Heart (tissue), 3 donors: Measurements from ENCODE around the genes SLC16A14 and PSMD1.

DNA sequence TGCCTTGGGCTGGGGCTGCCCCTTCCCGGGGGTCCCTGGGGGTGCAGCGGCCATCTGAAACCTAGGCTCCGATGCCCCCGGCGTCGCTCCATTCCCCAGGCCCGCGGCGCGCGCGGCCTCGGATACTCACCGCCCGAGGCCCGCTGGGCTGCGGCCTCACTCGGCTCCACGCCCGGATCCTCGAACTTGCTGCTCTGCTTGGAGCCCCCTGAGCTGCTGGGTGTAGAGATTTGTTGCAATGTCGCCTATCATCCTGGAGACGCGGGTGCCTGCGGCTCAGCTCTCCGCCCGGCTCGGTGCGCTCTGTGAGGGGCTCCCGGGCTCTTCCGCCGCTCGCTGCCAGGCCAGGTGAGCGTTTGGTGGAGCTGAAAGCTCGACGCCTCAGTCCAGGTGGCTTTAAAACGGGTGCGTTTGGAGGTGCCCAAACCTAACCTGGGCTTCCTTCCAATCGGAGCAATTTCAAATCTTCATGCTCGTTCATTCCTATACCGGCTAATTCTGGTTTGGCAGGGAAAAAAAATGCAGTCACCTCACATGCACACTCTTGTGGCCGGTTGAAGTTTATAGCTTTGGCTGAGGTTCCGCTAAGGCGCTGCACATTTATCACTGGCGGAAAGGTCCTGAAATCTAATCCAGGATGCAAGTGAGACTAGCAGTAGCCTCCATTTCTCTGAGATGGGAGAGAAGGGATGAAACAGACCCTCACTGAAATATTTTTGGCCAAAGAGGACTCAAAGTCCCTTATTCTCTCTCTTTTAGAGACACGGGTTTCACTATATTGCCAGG lies at the start of gene SLC16A14:
Gene SLC16A14 (minus strand): TSS at position 500 of the 786 bp plus-strand sequence.
- RAMPAGE, long total RNA, 2 experiments, result start-site peak on the minus strand in 2 of 2 experiments, centred at positions 470 to 493 of the sequence, 42 to 141 reads per replicate

DNA sequence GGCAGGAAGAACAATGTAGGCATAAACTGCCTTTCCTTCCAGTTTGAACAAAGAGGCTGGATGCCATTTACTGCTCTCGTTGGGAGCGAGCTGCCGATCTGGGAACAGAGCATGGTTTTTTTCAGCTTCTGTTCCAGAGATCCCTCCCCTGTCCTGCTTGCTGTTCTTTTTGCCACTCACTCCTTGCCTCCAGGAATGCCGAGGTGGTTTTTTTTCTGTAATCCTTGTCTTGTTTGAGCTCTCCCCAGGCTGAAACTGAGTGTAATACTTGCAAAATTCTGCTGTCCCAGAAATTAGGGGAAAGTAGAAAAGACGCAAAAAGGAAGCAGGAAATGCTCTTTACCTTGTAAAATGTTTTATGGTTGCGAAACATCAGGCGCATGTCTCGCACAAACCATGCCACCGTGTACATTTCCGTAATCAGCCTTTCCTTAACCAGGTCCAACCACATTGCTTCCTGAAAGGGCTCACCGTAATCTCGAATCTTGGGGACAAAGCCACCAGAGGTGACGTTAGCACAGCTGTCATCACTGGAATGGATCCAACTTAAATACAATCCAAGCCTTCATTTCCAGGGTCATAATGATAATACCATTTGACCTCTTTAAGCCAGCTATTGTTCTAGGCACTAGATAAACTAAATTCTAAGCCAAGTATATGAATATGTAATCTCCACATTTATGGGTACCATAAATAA lies 49.4 kb downstream of the SP110 start:
- RAMPAGE, long total RNA, 2 experiments, result no peak in any of the 2 experiments

GRCh38 chr2:230185780-230186289 lies 33.9 kb downstream of the SP110 start:
- RAMPAGE, long total RNA, 2 experiments, result no peak in any of the 2 experiments

GRCh38 chr2:230342249-230342802 lies 15.3 kb downstream of the SP140L start:
- RAMPAGE, long total RNA, 2 experiments, result no peak in any of the 2 experiments

- RAMPAGE, long total RNA, 2 experiments, result no peak in any of the 2 experiments
Observed at GRCh38 chr2:230398694-230399388, 17.2 kb upstream of the SP100 start.

- RAMPAGE, long total RNA, 2 experiments, result no peak in any of the 2 experiments
Observed at GRCh38 chr2:230439667-230440083, 23.7 kb downstream of the SP100 start.

- RAMPAGE, long total RNA, 2 experiments, result no peak in any of the 2 experiments
Observed at GRCh38 chr2:230469972-230470285, 53.9 kb downstream of the SP100 start.

DNA sequence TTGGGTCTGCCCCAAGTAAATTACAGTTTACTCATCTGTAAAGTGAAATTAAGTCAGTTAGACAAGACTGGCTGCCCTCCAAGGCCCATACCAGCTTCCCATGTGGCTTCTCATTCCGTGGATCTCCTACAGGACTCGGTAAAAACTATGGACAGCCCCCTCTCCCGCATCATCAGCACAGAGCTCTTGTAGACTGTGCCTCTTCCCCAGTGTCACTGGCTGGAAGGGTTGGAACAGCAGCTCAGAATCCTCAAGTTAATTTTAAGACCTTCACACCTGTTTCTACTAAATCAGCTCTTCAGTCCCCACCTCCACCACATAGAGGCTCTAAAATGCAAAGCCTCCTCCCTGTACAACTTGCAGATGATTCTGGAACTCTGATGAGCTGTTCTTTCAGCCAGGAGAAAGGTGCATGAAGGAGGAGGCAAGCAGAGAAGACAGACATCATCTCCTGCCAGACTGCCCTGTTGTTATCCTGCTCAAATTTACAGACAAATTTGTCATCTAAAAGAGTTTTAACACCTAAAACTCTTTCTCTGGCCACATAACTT lies 83.0 kb downstream of the SP100 start:
- RAMPAGE, long total RNA, 2 experiments, result no peak in any of the 2 experiments

GRCh38 chr2:230643447-230644475 lies 68.9 kb upstream of the CAB39 start:
- RAMPAGE, long total RNA, 2 experiments, result no peak in any of the 2 experiments

DNA sequence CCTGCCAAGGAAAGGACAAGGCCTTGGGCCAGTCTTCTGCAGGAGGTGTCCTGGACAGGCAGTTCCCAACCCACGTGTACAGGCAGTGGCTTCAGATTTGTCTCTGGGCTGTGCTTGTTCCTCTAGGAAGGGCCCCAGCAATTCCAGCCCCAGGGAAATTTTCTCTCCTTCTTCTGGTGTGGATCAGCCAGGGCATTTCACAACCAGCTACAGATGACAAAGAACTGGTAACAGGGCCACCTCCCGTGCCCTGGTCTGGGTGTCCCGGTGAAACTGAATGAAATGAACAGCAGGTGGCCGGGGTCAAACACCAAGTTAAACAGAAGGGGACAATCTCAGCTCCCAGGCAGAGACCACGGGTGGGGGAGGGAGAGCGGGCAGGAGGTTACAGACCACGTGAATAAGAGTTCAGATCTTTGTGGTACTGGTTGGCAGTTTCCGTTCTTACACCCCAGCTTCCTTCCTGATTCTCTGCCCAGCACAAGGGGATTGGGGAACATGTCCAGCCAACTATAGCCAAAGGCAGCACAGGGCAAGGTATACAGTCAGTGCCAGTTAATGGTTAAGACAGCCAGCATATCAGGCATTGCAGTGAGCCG lies 52.1 kb upstream of the CAB39 start:
- RAMPAGE, long total RNA, 2 experiments, result no peak in any of the 2 experiments

- RAMPAGE, long total RNA, 2 experiments, result no peak in any of the 2 experiments
Observed at GRCh38 chr2:230713368-230714406, 1.0 kb downstream of the CAB39 start.

- RAMPAGE, long total RNA, 2 experiments, result no peak in any of the 2 experiments
Observed at GRCh38 chr2:230725123-230726088, 12.8 kb downstream of the CAB39 start.

GRCh38 chr2:230731022-230731407 lies 18.4 kb downstream of the CAB39 start:
- RAMPAGE, long total RNA, 2 experiments, result no peak in any of the 2 experiments

GRCh38 chr2:230873627-230874308 lies 9.0 kb downstream of the ITM2C start:
- RAMPAGE, long total RNA, 2 experiments, result no peak in any of the 2 experiments

- RAMPAGE, long total RNA, 2 experiments, result no peak in any of the 2 experiments
Observed at GRCh38 chr2:230879290-230879911, 14.7 kb downstream of the ITM2C start.

DNA sequence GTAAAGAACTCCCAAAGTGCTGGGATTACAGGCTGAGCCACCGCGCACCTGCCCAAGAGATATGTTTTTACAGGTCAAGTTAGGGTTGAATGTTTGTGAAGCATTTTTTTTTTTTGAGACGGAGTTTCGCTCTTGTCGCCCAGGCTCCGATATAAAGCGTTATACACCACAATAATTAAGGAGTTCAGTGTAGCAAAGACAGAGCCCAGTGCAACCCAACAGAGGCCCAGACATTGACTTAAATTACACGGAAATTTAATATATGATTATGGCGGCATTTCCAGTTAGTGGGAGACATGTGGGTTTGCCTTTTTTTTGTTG lies 15.3 kb downstream of the ITM2C start:
- RAMPAGE, long total RNA, 2 experiments, result no peak in any of the 2 experiments

DNA sequence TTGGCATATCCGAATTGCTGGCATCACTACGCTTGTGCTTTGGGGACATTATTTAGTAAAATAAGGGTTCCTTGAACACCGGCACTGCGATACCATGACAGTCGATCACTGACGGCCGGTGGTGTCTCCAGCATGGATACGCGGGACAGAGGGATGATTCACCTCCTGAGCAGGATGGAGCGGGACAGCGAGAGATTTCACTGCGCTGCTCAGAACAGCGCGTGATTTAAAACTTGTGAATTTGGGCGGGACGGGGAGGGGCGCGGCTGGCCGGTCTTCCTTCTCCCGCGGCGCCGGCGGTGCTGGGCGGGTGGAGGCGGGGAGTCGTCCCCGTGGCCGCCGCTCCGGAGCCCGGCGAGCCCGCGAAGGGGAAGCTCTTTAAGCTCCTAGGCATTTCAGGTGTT lies 32.2 kb upstream of the GPR55 start:
- RAMPAGE, long total RNA, 2 experiments, result no peak in any of the 2 experiments

DNA sequence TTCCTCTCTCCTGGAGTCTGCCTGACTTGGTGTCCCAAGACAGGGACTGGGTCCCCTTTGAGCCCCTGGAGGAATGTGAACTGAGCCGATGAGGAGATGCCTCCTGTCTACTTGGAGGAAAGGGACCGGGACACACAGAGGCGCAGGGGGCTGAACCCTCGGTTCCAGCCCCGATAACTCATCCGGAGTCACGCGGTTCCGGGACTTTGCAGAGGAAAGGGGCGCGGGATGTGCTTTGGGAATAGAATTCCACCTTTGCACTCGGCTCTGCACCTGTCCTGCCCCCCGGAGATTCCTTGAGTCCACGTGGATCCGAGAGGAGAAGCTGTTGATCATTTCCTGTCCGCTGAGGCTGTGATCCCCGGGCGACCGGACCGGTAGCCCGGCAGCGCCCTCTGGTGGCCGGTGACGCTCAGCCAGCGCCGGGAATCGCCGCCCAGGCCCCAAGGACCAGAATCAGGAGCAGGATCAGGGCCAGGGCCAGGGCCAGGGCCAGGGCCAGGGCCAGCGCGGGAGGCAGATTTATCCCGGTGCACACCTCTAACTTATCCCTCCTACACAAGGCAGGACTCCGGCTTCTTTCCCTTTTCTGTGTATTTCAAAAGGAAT lies 8.8 kb upstream of the SPATA3 start:
- RAMPAGE, long total RNA, 2 experiments, result no peak in any of the 2 experiments

GRCh38 chr2:231036007-231036553 lies 1.2 kb upstream of the C2orf72 start:
- RAMPAGE, long total RNA, 2 experiments, result no peak in any of the 2 experiments

DNA sequence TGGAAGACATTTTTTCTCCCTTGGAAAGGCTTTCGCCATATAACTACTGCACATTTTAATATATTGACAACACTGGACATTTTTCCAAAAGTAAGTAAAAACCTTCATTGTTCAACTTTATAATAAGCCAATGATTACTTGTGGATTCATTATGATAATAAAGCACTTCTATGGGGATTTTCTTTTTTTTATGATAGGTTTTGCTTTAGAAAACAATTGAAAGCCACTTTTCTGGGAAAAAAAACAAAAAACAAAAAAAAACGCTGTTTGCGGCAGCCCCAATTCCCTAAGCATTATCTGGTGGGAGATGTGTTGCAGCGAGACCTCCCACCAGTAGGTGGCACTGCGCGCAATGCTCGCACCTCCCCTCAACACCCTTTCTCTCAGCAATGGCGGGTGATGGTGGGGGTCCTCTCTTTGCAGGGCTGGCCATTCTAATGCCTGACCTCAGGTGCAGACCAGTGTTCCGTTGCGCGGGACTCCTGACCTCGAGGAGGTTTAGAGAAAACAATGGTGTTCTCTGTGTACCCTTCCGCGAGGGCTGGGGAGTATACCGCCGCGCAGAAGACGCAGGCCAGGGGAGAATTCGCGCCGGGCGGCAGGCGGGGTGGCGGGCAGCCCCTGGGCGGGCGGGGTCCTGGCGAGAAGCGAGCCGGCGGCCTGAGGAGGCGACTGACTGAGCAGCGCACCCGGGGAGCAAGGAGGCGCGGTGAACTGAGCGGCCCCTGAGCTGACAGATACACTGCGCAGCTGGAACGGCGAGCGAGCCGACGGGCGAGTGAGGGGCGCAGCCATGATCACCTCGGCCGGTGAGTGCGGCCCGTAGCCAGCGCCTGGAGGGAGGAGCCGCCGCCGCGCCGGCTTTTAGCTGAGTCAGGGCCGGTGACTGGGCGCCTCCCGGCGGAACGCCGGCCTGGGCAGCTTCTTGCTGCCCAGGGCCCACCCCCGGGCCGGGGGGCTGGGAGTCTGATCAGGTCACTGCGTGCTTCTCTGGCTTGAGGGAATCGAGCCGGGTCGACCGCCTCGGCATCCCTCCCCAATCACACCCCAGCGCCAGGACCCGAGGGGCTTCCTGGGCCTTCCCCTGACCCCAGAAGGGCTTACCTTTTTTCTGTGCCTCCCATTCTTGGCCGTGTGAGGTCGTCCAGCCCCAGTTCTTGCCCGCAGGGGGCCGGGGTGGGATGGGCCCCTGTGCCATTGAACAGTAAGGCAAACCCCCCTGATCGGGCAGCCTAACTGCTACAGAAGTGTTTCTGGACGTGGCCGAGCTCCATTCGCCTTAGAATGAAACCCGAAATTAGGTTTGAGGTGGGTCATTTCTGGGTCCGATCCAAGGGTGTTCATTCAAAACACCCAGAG lies at the start of gene PSMD1:
Gene PSMD1 (plus strand): TSS at position 635 of the 1,359 bp plus-strand sequence.
- RAMPAGE, long total RNA, 2 experiments, result start-site peak on the plus strand in 2 of 2 experiments, centred at position 666 of the sequence, 1,767 to 6,607 reads per replicate